CD14-positive monocyte (primary cell): ENCODE measurements around a stretch of chr1.

DNA sequence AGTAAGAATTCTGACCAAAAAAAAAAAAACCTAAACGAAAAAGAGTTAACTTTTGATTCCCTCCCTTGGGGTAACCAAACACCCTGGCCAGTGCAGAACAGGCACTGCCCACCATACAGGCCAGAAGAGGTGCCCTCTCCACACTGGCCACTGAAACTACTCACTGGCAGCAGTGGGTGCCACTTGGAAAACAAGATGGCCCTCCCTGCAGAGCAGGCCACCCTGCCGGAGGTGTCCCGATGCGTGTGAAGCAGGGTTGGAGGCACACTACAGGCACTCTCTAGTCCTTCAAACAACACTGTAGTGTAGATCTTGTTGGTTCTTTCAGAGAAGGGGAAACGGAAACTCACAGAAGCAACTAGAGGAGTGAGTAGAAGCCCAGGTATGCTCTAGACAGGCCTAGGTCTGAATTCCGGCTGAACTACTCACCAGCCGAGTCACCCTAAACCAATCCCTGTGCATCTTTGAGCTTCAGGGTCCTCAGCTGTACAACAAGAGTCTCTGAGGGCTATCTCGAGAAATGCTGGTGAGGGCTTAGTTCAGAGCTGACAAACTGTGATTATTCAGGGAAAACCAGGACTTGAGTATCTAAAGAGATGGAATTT, 87.4 kb upstream of the TLR5 start:
- CAGE, long polyA plus RNA, result no peak

DNA sequence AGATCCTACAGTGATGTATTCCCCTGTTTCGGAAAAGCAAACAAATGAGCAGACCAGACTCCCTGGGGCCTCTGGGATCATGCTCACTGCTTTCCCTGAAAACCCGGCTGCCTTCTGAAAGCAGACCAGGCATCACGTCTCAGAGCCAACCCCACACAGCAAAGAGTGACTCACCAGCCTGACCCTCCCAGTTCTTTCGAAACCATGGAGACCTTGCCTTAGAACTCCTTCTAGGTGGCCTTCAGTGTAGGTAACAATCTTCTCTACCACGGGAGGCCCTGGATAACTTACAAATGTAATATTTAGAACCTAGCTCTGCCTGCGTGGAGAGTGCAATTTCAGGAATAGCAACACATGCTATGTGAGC, 105.3 kb downstream of the SUSD4 start:
- CAGE, long polyA plus RNA, result no peak

DNA sequence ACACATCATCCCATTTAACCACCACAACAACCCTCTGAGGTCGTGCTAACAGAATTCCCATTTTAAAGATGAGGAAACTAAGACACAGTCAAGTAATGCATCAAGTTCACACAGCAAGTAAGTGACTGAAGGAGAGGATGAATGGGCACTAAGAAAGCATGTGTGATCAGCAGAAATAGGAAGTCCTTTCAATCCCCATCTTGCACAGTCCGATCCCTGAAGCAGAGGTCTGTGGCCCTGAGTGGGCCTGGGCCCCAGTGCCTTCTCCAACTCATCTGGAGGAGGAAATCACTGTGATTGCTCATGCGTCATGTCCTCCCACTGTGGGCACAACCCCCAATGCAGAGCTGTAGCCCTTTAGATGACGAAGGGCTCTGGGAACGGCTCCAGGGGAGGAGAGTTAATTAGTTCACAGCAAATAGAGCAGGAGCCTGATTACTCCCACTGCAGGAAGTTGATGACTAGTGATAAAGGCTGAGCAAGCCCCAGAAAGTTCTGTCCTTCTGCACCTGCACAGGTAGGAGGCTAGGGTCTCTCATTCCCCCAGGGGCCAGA, 111.4 kb downstream of the CCDC185 start:
- CAGE, long polyA plus RNA, result no peak

- CAGE, long polyA plus RNA, result no peak
These were observed 13.0 kb downstream of the CAPN8 start for GRCh38 chr1:223652277-223653154.

DNA sequence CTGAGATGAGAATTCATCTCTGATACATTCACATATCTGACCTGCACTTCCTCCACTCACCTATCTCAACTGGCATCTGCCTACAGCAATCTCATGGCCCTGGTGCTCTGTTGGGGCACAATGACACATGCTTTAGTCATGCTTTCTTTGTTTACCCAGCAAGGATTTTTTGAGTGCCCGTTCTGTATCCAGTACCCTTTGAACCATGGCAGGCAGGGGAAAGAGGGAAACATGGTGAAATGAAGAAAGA, 10.3 kb downstream of the CAPN8 start:
- CAGE, long polyA plus RNA, result no peak

GRCh38 chr1:223664107-223664657, 1.3 kb downstream of the CAPN8 start:
- CAGE, long polyA plus RNA, result no peak

DNA sequence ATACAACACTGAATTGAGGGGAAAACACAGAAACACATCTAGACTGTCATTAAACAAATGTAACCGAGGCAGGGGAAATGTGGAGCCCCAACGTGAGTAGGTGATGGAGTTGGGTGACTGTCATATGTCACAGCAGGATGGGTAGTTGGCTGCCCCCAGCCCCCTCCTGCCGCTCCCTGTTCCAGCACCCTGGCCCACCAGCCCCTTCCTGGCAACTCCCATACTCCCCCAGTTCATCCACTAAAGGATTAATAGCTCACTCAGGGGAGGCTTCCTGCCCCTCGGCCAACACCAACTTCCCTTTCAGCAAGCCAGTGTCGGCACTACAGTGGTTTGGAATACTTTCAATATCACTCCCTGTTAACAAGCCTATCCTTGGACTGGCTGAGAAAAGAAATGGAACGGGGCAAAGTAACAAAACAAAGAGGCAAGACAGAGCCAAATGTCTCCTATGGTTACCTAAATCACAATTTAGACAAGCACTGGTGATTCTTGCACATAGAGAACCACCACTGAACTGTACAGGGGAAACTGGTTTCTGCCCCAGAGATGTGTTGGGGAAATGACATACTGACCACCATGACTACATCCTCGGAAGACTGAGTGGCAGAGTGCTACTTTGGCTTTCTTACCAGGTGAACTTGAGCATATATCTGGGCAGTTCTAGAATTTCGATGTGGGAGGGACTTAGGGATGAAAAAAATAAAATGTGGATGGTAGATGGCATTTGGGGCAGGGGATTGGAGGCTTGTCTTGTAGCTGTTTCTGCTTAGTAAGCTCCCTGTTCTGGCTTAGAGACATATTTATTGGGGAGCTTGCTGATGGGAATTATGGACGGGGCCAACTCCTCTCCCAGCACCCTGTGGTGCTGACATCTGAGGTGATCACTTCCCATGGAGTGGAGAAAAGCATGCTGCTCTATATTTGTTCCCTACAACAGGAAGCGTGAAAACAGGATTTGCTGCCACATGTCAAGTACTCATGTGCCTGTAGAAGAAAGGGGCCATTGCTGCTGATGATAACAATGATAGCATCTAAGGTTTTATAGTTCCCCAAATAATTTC, 7.2 kb upstream of the CAPN2 start:
- CAGE, long polyA plus RNA, result no peak

GRCh38 chr1:223713459-223713908, 1.1 kb downstream of the CAPN2 start:
- CAGE, long polyA plus RNA, result no peak

GRCh38 chr1:223750656-223751090, 38.3 kb downstream of the CAPN2 start:
- CAGE, long polyA plus RNA, result no peak

DNA sequence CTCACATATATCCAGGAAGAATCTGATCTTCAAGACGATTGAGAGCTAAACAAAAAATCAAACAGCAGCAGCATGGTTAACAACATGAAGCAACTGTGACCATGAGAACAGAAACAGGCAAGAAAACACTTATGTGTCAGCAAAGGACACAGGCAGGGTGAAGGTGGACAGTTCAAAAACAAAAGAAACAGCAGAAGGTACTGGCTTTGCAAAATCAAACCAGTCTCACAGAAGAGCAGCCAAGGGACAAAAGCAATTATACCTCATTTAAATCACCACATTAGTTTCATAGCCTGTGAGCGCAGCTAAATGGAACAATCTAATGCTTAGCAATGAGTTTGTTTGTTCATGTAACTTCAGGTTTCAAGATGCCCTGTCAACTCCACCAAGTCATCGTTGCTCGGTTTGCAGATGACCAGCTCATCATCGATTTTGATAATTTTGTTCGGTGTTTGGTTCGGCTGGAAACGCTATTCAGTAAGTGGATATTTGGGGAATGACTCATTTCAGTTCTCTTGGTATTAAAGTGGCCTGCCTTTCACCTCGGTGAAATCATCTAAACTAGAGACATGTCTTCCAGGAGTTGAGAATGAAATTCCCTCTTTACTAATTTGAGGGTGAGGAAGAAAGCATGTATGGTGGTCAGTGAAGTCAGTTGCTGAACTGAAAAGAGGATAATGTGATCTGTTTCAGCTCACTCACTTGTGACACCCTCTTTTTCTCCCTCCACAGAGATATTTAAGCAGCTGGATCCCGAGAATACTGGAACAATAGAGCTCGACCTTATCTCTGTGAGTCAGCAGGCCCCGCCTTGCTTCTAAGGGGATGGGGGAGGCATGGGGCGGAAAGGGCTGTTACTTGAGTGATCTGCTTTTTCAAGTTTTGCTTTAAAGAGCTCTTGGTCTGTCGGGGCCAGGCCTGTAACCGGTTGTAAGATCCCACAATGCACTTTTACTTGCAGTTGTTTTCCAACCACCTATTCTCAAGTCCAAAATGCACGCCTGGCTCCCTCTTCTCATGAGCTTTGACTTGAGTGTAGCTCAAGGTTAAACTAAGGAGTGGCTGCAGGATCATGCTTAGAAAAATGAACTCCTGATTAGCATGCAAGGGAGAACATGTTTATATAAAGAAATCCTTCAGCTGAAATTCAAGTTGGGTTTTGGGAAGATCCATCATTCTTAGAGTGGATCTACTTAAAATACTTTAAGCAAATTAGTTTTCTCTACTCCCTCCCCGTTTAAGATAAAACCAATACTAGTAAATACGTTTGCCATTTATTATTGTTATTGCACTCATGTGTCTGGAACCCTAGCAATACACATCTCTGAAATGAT, 59.6 kb downstream of the CAPN2 start:
- CAGE, long polyA plus RNA, result no peak

- CAGE, long polyA plus RNA, result no peak
These were observed 62.4 kb downstream of the TP53BP2 start for GRCh38 chr1:223783311-223783704.

DNA sequence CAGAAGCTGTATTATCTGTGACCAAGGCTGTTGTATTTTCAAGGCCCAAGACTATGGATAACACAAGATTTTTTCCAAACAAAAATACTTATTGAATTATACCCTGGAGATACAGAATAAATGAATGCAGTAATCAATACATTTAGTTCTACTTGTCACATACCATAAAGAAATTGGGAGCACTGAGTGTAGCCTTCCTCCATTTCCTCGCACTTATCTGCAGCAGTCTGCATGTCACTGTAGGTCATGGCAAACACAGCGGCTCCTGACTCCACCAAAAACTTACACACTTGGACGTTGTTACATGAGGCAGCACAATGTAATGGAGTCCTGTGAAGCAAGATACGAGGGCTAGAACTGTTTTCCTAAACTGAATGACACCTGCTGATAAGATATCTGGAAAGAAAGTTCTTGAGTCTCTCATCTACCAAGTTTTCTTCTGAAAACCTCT, 56.9 kb downstream of the TP53BP2 start:
- CAGE, long polyA plus RNA, result no peak

DNA sequence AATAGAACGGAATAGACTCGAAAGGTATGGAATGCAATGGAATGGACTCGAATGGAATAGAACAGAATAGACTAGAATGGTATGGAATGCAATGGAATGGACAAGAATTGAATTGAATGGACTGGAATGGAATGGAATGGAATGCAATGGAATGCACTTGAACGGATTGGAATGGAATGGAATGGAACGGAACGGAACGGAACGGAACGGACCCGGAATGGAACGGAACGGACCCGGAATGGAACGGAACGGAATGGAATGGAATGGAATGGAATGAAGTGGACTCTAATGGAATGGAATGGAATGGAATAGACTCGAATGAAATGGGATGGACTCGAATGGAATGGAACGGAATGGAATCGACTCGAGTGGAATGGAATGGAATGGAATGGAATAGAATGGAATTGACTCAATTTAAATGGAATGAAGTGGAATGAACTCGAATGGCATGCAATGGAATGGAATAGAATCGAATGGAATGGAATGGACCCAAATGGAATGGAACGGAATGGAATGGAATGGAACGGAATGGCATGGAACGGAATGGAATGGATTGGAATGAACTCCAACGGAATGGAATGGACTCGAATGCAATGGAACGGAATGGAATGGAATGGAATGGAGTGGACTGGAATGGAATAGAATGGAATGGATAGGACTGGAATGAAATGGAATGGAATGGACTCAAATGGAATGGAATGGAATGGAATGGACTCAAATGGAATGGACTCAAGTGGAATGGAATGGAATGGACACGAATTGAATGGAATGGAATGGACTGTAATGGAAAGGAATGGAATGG, 101.4 kb upstream of the FBXO28 start:
- CAGE, long polyA plus RNA, result no peak

- CAGE, long polyA plus RNA, result no peak
These were observed 3.7 kb downstream of the DEGS1 start for GRCh38 chr1:224186807-224187052.

- CAGE, long polyA plus RNA, result no peak
These were observed 14.0 kb downstream of the DEGS1 start for GRCh38 chr1:224196777-224197788.

DNA sequence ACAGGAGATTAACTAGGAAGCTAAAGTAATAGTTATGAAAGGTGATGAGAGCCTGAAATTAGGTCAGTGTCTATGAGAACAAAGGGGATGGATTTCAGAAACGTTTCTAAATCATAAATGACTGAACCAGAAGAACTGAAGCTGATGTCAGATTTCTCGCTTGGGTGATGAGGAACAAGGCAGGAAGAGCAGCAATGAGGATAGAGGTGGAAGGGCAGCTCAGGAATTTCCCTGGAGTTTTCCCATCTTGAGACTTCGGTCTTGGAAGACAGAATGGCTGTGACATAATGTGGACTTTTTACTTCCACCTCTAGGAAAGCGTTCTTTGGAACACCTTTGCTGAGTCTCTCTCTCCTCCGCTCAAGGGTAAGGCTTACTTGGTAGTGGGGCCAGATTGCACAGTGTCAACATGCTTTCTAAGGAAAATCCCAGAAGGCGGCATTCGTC, 36.5 kb downstream of the DEGS1 start:
- CAGE, long polyA plus RNA, result no peak

- CAGE, long polyA plus RNA, result no peak
These were observed 30.6 kb downstream of the CNIH4 start for GRCh38 chr1:224387161-224387871.

DNA sequence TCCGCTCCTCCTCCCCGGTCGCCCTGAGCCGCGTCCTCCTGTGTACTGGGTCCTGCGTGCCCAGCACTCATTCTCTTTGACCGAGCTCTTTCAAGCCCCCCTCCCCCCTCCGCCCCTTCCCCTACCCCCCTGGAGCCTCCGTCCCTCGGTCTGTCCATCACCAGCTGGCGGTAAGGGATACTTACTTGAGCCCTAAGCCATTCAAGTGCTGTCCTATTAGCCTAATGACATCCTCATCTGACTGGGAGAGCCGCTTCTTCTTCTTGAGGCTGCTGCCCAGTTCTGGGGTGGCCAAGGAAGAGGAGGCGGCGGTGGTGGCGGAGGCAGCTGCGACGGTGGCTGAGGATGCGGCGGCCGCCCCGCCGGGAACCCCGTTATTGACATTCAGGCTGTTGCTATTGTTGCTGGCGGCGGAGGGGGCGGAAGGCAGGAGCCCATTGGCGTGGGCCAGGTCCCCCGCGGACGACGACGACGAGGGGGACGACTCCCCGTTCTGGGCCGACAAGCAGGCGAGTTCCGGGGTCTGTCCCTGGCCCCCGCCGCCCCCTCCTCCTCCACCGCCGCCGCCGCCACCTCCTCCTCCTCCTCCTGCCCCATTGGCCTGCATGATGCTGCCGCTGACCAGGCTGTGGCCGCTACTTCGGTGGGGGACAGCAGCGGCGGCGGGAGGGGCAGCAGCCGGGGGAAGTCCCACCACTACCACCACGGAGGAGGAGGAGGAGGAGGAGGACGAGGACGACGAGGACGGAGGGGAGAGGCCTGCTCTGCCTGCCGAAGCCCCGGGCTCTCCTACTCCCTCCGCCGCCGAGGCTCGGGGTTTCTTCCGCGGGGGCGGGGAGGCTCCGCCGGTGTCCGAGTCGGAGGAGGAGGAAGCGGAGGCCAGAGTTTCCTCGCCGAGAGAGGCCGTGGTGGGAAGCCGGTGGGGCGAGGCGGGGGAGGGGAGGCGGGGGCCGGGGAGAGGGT, 817 bp downstream of the WDR26 start:
- CAGE, long polyA plus RNA, result no peak

DNA sequence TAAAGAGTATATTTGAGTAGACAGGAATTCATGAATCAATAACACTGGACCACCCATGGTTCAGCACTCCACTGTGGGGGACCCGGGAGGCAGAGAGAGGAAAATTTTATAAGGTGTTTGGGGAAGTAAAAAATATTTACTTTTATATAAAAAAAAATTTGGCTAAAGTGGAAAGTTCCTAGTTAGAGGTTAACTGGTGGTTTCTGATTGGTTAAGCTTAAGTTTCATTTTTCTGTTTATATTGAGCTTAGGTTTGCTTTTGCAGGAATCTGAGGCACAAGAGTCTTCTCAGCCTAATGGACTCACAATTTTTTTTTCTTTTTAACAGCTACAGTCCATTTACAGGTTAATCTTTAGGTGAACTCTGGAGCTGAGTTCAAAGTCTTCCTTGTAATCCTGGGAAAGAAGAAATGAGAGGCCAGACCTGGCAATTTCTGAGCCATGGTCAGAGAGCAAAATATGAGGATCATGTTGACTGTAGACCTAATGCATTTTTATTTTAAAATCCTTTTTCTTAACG, 55.5 kb upstream of the DNAH14 start:
- CAGE, long polyA plus RNA, result no peak

DNA sequence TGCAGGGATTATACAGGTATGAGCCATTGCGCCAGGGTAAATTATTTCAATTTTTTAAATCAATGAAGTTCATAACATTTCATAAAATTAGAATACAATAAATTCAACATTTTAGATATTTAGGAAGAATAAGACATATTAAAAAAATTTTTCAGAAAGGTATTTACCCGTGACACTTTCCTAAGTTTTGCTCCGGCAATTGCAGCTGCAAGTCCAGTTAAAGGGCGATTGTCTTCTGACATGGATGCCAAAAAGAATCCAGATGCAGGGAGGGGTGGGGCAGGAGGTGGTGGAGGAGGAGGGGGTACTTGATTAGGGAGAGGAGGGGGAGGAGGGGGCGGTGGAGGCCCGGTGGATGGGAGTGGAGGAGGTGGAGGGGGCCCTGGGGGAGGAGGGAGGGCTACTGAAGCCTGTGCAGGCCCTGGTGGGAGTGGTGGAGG, 86.6 kb upstream of the LBR start:
- CAGE, long polyA plus RNA, result no peak